ENCODE data around the genes LMCD1 and BRPF1.

- PRO-cap, 8 experiments: no peak in any of the 8 experiments
Measured at GRCh38 chr3:8483138-8483910, 18.3 kb upstream of the LMCD1 start.

DNA sequence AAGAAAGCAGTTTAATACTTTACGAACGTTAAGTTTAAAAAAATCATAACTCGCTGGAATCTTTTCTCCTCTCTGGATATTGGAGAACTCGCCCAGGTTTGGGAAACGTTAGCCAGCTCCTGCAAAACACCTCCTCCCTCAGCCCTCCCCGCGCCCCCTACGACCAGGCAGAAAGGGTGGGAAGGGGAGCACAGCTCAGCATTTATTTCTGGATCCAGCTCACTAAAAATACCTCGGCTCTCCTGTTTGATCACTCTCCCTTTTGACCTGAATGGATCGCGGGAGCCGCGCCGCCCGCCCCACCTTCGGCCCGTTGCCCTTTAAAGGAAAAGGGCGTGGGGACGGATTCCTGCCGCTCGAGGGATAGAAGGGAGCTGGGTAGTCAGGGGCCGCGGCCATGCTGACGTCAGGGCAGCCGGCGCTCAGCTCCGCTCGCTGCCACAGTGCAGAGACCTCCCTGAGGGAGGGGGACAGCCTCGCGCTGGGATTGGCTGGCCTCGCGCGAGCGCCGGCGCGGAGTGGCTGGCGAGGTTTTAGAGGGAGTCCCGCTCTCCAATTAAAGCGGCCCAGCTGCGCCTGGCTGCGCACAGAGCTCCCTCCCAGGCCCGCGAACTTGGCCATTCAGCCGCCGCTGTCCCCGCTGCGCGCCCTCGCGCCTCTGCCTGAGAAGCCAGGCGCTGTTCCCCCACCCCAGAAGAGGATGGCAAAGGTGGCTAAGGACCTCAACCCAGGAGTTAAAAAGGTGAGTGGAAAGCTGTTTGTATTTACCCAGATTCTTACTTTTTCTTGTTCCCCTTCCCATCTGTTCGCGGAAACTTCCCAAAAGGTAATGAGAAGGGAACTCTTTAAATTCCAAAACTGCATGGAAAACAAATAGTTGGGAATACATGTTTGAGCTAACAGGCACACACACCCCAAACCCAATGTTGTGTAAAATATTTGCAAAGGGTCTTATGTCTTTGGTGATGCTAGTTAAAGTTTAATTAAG, at the start of gene LMCD1:
TSS of gene LMCD1 (plus strand) at position 585 of the 988 bp plus-strand sequence.
- PRO-cap, 8 experiments: peak in 2 of 8 experiments; most common plus-strand start position 620 of the sequence (in 1); most common minus-strand start position 399 of the sequence (in 1)

GRCh38 chr3:8523135-8523764, 21.6 kb downstream of the LMCD1 start:
- PRO-cap, 8 experiments: no peak in any of the 8 experiments

GRCh38 chr3:8554669-8555694, 53.4 kb downstream of the LMCD1 start:
- PRO-cap, 8 experiments: no peak in any of the 8 experiments

DNA sequence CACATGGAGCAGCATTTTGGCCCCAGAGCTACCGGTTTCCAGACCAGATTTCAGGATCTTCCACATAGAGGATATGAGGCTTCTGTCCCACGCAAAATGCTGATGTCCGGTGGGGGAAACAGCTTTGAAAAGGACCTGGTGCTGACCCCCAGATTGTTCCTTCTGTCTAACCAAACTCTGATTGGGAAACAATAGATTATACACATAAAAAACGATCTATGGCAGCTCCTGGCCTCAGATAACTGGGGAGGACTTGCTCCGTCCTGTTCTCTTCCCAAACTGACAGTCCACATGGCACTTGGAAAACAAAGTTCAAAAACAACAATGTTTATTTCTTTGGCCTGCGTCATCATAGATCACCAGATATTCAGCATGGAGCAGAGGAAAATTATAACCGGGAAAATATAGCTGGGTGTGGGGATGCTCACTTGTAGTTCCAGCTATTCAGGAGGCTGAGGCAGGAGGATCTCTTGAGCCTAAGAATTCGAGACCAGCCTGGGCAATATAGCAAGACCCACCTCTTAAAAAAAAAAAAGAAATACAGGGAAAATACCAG, 63.8 kb downstream of the SSUH2 start:
- PRO-cap, 8 experiments: no peak in any of the 8 experiments

DNA sequence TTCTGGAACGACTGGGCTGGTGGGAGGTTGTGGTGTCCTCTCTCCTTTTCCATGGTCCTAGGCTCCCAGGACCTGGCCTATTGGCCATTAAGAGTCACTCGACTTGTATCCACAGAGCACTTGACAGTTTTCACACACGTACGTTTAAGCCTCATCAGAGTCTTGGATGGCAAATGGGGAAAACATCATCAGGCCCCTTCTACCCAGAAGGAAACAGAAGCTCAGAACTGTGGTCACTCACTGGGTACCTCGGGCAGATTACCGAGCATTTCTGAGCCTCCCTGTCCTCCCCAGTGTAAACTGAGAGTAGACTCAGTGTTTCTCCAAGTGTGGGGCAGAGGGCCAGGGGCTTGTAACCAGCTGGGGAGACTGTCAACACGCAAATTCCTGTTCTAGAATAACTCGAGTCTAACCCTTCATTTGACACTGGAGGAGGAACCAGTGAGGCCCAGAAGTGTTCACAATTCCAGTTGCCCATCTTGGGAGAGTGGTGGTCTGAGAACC, 86.1 kb upstream of the RAD18 start:
- PRO-cap, 8 experiments: no peak in any of the 8 experiments

- PRO-cap, 8 experiments: no peak in any of the 8 experiments
Measured at GRCh38 chr3:9444583-9445334, 47.3 kb downstream of the SETD5 start.

DNA sequence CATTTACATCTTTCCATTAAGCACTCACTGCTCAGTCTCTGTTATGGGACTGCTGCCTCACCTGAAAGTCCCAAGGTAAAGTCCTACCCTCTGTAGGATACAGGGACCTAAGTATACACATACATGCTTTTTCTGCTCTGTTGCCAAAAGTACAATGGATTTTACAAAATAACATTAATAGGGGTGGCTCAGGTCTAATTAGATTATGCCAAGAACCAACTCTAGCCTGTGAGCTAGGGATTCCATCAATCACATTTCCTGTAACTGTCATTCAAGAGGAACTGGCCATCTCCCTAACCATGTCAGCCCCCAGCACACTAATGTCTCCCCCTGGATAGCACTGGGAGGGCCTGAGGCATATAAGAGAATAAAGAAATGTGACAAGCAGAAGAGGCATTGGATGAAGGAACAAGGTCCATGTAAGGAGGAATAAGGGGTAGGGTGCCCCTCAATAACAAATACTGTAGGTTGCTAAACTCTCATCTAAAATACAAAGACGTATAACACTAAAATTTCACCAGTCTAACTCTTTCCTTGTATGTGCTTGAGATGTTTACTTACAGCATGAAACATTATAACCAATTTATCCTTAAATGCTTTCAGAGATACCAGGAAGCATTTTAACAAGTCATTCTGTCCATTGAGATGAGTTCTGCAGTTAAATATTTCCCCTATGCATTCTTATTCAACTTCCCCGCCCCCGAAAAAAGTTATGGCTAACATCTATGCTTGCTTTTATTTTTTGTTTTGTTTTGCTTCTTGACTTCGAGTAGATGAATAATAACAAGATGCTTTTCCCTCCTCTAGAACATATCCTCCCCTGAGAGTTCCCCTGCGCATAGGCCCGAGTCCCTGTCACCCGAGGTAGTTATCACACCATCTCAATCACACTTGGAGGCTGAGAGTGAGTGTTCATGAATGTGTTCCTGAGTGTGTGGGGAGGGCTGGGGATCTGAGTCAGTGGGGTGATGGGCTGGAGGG, 70.6 kb downstream of the SETD5 start:
- PRO-cap, 8 experiments: no peak in any of the 8 experiments

DNA sequence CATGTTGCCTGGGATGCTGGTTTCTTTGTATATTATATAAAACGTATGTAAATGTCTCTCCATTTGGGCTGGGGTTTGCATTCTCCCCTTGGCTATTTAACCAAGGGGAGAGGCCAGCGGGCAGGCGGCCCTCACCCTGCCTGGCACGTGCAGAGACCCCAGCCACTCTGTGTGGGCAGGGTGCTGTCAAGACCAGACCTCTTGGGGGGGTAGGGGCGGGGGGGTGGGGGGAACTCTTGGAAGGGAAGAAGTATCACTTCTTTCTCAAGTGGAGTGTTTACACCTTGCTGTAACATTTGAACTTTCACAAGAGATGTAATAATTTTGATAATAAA, 75.9 kb downstream of the LHFPL4 start:
- PRO-cap, 8 experiments: no peak in any of the 8 experiments

DNA sequence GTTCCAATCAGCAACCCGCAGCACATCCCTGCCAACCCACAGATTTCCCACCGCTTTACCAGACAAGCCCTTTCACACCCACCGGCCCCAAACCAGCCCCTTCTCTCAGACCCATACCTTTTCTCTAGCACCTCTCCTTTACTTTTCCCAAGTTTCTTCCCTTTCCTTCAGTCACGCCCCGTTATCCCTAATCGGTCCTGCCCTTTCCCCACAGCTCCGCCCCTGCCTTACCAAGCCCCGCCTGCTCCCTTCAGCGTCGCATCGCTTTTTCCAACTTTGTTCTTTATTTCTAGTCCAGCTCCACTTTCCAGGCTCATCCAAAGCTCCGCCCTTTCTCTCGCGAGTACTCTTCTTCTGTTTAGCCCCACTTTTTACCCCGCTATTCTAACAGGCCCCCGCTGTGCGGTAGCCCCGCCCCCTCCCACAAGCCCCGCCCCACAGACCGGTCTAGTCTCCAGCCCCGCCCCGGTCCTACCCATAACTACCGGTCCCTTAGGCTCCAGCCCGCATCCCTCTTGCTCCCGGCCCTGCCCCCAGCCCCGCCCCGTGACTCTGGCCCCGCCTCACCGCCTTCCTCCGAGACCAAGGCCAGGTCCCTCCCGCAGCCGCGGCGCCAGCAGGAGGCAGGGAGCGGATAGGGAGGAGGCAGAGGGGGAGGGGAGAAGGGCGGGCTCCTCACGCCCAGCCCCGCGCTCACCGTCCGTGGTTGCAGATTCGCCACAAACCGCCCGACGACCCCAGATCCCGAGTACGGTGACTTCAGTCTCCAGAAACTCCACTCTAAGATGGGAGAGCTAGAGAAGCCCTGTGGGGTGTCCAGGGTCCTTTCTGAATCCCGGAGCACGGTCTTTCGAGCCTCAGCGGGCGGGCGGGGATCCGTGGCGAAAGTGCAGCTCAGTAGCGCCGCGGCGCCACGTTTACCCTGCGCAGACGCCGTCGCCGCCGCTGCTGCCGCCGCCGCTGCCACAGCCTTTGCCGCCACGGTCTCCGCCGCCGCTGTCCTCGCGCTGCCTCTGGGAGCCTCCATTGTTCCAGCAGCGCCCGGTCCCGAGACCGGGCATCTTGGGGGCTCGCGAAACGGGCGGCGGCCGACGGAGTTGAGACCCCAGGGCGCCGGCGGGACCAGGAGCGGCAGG, at the start of gene BRPF1:
TSS of gene BRPF1 (plus strand) at position 920 of the 1,136 bp plus-strand sequence.
- PRO-cap, 8 experiments: peak in 7 of 8 experiments; most common plus-strand start position 929 of the sequence (in 5); most common minus-strand start position 339 of the sequence (in 2)

DNA sequence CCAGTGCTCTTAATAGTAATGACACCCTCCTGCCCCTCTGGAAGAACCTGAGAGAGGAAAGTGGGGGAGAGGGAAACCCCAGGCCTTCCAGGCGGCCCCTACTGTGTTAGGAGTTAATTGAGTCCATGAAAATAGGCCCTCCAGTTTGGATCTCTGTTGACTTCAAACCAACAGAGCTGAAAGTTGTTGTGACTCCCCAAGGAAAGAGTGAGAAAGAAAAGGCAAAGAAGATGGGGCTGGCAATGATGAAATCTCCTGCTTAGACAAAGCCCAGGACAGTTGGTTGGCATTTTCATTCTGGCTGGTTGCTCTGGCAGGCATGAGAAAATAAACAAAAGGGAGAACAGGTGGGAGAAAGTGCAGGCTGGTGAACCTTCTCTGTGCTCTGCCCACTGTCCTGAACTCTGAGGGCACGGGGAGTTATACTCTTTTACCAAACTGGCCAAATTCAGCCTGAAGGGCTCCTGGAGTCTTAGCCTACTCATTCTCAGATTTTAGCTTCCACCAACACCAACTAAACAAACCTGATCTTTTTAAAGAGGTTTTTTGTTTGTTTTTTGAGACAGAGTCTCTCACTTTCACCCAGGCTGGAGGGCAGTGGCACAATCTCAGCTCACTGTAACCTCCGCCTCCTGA, 3.8 kb upstream of the PRRT3 start:
- PRO-cap, 8 experiments: no peak in any of the 8 experiments

GRCh38 chr3:9976852-9977557, 9.6 kb downstream of the EMC3 start:
- PRO-cap, 8 experiments: no peak in any of the 8 experiments

GRCh38 chr3:9986461-9986737, 242 bp downstream of the EMC3 start:
- PRO-cap, 8 experiments: peak in 1 of 8 experiments; most common plus-strand start chr3:9986615 (in 1); most common minus-strand start chr3:9986567 (in 1)

GRCh38 chr3:10248306-10248414, 99 bp upstream of the TATDN2 start:
- PRO-cap, 8 experiments: no peak in any of the 8 experiments

- PRO-cap, 8 experiments: peak in 7 of 8 experiments; most common plus-strand start chr3:10249663 (in 2); most common minus-strand start chr3:10249434 (in 5)
Measured at GRCh38 chr3:10249292-10249868, 1.1 kb downstream of the TATDN2 start.

DNA sequence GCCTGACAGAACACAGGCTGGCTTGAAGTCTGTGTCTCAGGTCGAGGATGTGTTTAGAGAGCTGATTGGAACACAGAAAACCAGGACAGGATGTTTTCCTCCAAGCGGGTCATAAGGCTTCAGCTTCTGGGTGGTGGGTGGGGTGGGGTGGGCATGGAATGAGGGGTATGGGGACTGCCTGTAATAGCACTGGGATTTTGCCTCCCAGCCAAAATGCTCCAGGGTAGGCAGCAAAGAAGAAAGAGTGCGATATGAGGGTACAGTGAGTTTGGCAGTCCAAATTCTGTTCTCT, 13.6 kb downstream of the GHRL start:
- PRO-cap, 8 experiments: no peak in any of the 8 experiments

GRCh38 chr3:10319939-10320865, 710 bp downstream of the SEC13 start:
- PRO-cap, 8 experiments: peak in 1 of 8 experiments; most common plus-strand start chr3:10320783 (in 1); most common minus-strand start chr3:10320771 (in 1)

DNA sequence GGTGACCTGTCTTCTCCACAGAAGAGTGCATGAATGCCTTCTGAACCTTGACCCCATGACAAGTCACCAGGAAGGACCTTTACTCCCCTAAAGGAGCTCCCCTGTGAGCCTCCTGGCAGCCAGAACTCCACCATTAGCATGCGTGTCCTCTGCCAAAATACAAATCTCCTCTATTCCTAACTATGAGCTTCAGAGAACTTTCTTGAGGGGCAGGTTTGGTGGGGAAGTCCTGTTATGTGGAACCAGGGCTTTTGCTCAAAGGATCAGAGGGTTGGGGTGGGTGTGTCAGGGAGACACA, 129.3 kb upstream of the ATP2B2 start:
- PRO-cap, 8 experiments: peak in 1 of 8 experiments; most common minus-strand start position 139 of the sequence (in 1)

- PRO-cap, 8 experiments: no peak in any of the 8 experiments
Measured at GRCh38 chr3:10738544-10739340, 77.3 kb upstream of the SLC6A11 start.

DNA sequence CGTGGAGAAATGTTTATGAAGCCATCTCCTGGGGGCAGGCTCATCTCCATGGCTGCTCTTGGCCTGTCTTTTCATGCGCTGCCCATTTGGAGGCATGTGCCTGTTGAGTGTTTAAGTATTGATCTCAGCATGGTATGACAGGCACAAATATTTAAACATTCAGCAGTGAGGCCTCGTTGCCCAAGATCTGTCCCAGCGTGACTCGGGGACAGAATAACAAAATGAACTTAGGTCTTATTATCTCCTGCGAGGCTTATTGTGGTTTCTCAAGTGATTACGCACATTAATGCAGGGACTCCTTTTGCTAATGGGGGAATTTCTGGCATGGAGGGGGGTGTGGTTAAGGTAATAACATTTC, 4.5 kb upstream of the SLC6A1 start:
- PRO-cap, 8 experiments: no peak in any of the 8 experiments